Right atrium auricular region (tissue), 2 donors: ENCODE results near the genes INSM2 and SSTR1.

DNA sequence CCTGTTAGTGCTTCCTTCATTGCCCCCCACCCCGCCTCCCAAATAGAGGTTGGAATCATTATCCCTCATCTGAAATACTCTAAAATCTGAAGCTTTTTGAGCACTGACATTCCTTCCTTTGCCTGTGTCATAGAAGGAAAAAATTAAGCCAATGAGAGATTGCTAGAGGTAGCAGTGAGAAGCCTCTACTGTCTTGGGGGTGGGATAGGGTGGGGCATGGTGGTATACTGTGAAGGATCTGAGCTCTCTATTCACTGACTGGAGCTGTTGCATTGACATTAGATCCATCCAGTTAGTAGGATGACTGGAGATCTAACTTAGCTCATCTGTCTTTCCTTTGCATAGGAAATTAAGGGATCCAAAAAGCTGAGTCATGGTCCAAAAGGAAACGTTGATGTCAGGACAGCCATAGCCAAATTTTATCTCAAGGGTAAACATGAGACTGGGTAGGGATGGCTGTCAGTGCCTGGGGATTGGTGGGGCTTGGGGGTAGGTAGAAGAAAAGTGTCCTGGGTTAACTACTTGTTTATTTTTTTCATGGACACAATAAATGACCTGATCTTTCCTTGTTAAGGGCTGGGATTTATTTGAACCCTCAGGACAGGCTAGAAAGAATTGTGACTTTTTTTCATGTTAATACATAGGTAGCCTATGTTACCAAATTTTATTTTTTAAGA, 4.5 kb downstream of the FAM177A1 start:
- PRO-cap: bidirectional peak, plus-strand start at position 437 of the sequence, minus-strand start at position 314 of the sequence
- RAMPAGE, long total RNA, 2 experiments: no peak in any of the 2 experiments

- PRO-cap: no peak
- RAMPAGE, long total RNA, 2 experiments: no peak in any of the 2 experiments
Measured at GRCh38 chr14:35154067-35154410, 31.7 kb downstream of the PRORP start.

GRCh38 chr14:35290163-35290769, 1.9 kb upstream of the PSMA6 start:
- PRO-cap: no peak
- RAMPAGE, long total RNA, 2 experiments: no peak in any of the 2 experiments

GRCh38 chr14:35326434-35326665, 34.2 kb downstream of the PSMA6 start:
- PRO-cap: no peak
- RAMPAGE, long total RNA, 2 experiments: no peak in any of the 2 experiments

DNA sequence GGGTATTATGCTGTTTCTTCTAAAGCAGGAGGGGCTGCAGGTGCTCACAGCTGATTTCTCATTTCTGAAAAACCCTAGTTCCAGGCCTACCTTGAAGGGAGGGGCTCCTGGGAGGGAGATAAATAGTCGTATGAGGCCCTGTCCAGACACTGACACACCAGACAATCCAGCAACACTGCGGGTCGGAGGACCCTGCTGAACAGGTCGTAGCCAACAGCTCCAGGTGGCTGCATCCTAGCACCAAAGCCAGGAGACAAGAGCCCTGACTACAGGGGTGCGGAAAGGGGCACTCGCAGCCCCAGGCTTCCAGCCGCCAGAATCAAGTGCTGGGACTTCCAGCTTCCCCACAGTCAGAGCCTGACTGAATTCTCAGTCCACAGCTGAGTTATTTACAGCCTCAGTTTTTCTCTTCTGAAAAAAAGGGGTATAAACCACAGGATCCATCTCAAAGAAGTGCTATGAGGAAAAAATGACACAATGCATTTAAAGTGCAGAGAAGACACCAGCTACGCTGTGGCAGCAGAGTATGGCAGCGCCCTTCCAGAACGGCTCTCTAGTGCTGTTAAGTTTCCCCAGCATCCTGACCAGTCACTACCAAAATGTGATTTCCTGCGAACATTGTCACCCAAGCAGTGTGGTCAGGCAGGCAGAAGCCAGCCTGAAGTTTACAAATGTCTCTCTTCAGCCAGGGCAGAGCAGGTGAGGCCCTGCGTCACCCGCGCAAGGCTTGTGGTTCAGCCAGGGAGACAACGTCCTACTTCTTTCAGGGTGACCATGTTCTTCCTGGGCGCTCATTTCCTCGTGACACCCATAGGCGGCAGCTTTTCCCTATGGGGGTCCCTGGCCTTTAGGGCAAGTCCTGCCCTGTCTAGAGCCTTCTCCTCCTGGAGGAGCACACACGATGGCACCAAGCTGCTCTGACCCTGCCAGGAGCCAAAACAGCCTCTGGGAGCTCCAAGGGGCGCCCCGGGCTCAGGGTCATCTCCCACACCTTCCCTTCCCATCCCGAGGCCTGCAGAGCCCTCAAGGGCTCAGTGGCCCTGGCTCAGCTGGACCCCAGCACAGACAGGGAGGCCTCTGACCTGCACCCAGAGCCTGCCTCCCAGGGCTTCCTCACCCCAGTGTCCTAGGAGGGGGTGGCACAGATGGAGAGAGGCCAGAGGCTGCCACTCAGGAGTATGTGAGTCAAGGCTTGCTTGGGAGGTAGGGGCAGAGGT, 41.6 kb downstream of the PSMA6 start:
- PRO-cap: no peak
- RAMPAGE, long total RNA, 2 experiments: no peak in any of the 2 experiments

- PRO-cap: bidirectional peak, plus-strand start at chr14:35352754, minus-strand start at chr14:35352617
- RAMPAGE, long total RNA, 2 experiments: no peak in any of the 2 experiments
Measured at GRCh38 chr14:35352004-35353209, 52.1 kb downstream of the NFKBIA start.

DNA sequence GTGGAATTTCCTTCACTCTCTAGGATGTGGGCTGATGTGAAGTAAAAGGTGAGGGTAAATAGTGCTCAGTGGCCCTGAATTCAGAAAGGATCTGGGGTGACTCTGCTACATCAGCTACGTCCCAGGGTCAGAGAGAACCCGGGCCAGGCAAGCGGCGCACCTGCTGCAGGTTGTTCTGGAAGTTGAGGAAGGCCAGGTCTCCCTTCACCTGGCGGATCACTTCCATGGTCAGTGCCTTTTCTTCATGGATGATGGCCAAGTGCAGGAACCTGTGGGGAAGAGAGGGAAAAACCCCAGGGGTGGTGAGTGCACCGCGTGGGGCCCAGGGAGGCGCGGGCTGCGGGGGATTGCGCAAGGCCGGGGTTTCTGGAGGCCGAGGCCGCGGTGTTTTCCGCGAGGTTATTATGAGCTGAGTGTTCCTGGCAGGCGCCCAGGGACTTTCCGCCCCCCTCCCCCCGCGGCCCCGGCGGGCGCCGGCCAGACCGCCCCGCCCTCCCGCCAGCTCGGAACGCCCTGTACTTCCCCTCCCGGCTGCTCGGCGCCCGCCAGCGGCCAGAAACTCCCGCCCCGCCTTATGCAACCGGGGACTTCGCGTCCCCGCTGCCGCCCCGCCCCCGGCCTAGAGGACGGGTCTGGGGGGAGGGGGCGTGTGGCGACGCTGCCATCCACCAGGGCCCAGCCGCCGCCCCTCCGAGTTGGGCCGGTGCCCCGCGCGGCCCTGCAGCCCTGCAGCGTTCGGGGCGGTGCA, 845 bp downstream of the NFKBIA start:
- PRO-cap: unidirectional peak, minus-strand start at position 93 of the sequence; bidirectional peak, plus-strand start at position 693 of the sequence, minus-strand start at position 368 of the sequence
- RAMPAGE, long total RNA, 2 experiments: start-site peak on the minus strand in 1 of 2 experiments, centred at position 352 of the sequence, 58 reads per replicate

- PRO-cap: no peak
- RAMPAGE, long total RNA, 2 experiments: no peak in any of the 2 experiments
Measured at GRCh38 chr14:35533711-35534475, at the start of gene INSM2. INSM2 (plus strand) TSS chr14:35534164.

- PRO-cap: no peak
- RAMPAGE, long total RNA, 2 experiments: no peak in any of the 2 experiments
Measured at GRCh38 chr14:35601666-35602073, 67.7 kb downstream of the INSM2 start.

DNA sequence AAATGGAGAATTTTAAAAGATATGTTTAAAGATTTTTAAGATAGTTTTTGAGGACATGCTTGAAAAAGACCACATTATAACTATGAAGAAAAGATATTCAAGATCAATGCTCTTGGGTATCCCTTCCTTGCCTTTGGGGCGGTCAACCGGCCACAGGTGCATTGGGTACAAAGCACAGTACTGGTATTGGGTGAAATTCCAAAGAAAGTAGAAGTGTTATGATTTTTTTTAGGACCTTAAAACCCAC, 195.7 kb downstream of the MBIP start:
- PRO-cap: no peak
- RAMPAGE, long total RNA, 2 experiments: no peak in any of the 2 experiments

- PRO-cap: no peak
- RAMPAGE, long total RNA, 2 experiments: no peak in any of the 2 experiments
Measured at GRCh38 chr14:36430514-36431244, 89.4 kb downstream of the NKX2-1 start.

- PRO-cap: no peak
- RAMPAGE, long total RNA, 2 experiments: no peak in any of the 2 experiments
Measured at GRCh38 chr14:36518649-36519372, 1.2 kb downstream of the NKX2-1 start.

DNA sequence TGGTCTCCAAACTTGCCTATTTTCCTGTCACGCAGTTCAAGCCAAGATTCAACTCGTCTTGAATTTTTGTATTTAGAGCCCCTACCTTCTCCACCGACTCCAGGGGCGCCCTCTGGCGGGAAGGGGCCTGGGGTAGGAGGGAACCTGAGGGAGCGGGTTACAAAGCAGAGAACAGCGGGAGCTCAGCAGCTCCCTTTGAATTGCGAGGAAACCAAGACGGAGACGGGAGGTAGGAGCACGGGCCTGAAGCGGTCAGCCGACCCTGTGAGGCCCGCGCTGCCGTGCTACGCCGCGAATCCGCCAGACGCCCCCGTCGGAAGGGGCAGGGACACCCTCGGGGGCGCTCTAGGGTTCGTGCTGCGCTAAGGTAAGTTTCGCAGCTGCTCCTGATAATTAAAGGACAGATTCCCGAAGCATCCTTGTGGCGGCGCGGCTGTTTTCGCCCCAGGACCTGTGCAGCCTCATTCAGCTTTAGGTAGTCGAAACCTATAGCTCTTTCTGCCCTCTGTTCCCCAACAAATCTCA, 4.9 kb upstream of the NKX2-1 start:
- PRO-cap: no peak
- RAMPAGE, long total RNA, 2 experiments: no peak in any of the 2 experiments

DNA sequence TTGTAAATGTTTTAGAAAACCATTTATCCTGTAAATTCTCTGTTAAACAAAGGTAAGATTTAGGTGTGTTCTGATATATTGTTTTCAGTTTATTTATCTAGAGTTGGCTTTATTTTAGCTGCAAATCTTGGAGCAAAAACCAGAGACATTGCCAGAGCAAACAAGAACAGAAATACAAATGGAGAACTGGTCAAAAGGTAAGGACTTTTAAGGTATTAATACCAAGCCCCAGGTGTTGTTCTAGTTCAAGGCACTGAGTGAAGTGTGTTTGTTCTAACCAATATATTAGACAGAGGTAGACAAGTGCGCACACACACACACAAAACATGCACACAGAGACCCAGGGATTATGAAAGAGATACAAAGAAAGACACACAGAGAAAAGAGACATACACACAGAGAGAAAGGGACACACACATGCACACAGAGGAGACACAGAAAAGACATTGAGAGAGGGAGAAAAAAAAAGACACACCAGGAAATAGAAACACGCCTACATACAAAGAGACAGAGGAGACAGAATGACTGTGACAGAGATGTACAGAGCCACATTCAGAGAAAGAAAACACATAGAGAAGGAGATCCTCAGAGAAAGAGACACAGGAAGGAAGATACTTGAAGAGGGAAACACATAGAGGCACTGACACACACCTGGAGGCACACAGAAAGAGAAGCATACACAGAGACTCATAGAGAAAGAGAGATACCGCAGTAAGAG, 50.1 kb downstream of the MIPOL1 start:
- PRO-cap: no peak
- RAMPAGE, long total RNA, 2 experiments: no peak in any of the 2 experiments

GRCh38 chr14:37563865-37564506, 31.1 kb downstream of the FOXA1 start:
- PRO-cap: no peak
- RAMPAGE, long total RNA, 2 experiments: no peak in any of the 2 experiments

DNA sequence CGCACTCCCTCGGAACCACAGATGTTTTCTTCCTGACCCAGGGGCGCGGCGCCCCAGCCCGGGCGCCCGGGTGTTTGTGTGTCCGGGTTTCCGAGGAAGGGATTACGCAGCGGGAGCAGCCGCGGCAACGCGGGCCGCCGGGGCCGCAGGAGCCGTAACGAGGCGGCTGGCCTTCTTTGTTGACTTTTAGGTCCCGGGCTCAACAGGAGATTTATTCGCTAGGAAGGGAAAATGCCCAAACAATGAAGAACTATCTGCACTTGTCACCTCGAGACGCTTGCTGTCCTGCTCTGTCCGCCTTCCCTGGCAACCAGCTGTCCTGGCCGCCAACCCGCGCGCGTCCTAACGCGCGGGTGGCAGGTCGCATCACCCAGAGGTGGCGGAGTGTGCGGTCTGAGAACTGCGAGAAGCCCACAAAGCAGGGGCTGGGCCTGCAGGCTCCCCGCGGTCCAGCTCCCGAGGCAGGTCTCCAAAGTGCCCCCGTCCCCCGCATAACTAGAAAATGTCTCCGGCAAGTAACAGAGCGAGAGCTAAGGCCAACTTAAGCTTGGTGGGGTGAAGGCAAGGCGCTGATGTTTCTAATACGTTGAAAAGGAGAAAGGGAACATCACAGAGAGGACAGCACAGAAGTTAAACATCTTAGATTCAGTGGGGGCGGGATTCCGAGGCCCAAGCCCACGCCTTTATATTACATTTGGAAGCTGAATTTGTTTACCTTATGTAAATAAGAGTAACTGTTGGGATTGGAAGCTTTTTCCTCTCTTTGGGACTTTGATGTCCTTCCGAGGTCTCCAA, 6.7 kb downstream of the FOXA1 start:
- PRO-cap: no peak
- RAMPAGE, long total RNA, 2 experiments: no peak in any of the 2 experiments

DNA sequence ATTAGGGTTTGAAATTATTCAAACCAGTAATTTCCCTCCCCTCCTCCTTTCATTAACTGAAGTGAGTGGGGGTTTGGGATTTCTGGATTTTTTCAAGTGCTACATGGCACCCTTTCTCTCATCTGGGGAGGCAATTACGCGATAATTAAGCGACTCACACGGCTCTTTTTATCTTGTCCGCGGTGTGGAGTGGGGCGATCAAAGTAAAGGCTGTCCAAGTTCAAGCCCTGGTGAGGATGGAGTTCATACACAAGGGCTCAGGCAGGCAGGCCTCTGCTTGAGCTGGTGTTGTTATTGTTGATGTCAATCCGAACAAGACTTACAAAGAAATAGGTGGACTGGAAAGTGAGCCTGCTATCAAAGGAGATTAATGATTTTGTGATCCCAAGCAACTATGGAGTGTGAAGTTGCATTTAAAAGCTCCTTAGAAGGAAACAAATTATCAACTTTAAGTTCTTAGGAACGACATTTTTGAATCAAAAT, 6.1 kb downstream of the FOXA1 start:
- PRO-cap: no peak
- RAMPAGE, long total RNA, 2 experiments: no peak in any of the 2 experiments

DNA sequence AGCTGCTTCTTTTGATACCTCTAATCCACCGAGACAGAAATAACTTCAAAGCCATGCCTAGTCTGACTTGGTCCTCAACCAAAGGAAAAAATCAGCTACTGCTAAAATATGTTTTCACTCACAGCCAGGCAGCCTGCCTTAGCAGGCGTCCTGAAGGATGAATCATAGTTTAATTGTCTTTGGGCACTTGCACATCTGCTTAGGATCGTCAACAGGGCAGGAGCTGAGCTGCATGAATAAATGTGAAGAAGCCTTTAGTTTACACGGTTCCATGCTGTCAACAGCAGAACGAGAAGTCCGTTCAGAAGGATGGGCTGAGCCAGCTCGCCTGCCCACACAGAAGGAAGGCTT, 269.8 kb downstream of the TTC6 start:
- PRO-cap: no peak
- RAMPAGE, long total RNA, 2 experiments: no peak in any of the 2 experiments

- PRO-cap: no peak
- RAMPAGE, long total RNA, 2 experiments: no peak in any of the 2 experiments
Measured at GRCh38 chr14:38207683-38208395, at the start of gene SSTR1. SSTR1 (plus strand) TSS chr14:38207904.

DNA sequence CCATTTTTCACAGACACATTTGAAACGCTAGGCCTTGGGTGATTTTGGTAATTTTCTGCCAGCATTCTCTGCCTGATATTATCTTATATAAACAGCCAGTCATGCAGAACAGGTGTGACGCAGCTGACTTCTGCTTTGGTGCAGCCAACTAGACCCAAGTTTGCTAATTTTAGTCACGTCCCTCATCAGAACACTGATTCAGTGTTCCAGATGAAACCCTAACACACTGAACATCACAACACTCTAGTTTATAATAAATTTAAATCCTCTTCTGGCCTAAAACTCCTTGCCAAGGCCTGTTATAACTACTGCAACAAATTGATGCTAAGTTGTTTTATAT, 386.1 kb downstream of the SEC23A start:
- PRO-cap: no peak
- RAMPAGE, long total RNA, 2 experiments: no peak in any of the 2 experiments